ENCODE measurements around a stretch of chr17.

DNA sequence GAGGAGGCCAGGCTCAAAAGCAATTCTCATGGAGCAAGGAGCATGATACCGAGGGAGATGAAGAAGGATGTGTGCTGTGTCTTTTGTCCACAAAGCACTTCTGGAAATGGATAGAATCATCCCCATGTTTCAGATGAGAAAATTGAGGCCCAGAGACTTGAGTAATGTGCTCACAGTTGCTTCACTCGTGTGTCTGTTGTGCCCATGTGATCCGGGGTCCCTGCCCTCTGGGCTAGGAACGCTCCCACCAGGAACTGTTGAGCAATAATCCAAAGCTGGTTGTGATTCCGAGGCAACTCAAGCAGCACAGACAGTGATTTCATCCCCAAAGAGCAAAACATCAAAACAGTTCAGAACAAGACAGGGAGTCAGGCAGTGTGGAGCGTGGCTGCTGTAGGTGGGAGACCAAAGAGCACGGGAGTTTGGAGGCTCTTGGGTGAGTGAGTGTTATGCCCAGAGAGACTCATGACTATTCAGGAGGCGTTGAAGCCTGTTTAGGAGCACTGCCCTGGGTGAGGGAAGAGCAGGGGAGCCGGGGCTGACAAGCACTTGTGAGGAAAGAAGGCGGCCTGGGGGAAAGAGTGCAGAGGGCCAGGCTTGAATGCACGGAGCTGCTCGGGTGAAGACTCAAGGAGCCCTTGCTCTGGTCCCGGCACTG lies 205.0 kb upstream of the ASIC2 start:
- RRBS = 93% methylated on average over 1 of the region's 13 CpGs

DNA sequence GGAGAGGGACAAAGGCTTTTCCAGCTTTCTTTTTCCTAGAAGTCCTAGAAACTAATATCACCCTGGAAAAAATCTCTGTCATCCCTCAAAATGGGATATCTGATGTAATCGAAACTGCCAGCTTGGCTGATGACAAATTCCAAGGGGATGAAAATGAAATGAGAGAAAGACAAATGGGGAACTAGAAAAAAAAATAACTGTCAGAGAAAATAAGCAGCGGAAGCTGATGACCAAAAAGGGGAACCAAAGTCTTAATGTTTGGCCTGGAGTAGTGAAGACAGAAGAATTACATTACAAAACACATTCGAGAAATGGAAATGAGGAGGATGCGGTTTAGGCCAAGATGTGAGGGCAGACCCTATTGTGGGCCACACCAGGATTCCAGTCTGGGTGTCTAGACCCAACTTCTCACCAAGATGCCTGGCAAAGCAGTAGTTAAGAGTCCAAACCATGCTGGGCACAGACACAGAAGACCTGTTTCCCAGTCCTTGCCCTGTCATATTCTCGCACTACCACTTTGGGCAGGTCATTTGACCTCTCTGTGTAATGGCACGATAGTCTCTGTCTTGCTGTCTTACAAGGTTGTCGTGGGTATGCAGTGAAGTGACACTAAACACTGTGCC lies 12.5 kb upstream of the CCL2 start:
- RRBS = no CpG with 5 or more reads among the region's 7 CpGs

- RRBS = no CpG with 5 or more reads among the region's 4 CpGs
Measured at GRCh38 chr17:34253996-34254555, 1.0 kb upstream of the CCL2 start.

DNA sequence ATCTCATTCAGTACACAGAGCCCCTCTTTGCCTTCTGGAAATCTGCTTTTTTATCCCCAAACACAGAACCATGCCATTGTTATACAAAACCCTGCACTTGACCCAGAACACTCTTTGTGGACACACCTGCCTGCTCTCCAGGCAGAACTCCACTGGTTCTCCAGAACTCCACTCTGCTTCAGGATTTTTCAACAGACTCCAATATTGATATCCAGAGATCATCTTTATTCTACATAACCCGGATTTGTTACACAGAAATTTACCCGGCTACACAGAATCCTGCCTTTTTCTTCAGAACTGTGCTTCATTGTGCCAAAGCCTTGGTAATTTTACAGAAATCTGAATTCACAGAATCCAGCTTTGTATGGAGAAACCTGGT lies 152.6 kb downstream of the TMEM132E start:
- RRBS = no CpG with 5 or more reads among the region's 2 CpGs

GRCh38 chr17:35129691-35130013 lies 8.2 kb downstream of the FNDC8 start:
- RRBS = no CpG with 5 or more reads among the region's 2 CpGs

DNA sequence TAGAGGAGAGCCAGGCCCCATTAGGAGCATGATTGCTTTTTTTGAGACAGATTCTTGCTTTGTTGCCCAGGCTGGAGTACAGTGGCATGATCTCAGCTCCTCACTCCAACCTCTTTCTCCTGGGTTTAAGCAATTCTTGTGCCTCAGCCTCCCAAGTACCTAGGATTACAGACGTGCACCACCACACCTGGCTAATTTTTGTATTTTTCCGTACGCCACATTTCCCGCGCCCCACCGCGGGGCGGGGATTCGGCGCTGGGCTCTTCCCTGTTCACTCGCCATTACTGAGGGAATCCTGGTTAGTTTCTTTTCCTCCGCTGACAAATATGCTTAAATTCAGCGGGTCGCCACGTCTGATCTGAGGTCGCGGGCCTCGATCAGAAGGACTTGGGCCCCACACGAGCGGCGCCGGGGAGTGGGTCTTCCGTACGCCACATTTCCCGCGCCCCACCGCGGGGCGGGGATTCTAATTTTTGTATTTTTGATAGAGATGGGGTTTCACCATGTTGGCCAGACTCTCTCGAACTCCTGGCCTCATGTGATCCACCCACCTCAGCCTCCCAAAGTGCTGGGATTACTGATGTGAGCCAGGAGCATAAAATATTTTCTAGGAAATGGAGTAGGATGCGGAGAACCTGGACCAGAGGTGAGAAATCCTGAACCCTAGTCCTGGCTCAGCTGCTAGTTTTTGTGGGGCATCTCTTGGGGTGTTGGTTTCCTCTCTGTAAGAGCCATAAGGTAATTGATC lies 3.4 kb downstream of the UNC45B start:
- RRBS = no CpG with 5 or more reads among the region's 31 CpGs

DNA sequence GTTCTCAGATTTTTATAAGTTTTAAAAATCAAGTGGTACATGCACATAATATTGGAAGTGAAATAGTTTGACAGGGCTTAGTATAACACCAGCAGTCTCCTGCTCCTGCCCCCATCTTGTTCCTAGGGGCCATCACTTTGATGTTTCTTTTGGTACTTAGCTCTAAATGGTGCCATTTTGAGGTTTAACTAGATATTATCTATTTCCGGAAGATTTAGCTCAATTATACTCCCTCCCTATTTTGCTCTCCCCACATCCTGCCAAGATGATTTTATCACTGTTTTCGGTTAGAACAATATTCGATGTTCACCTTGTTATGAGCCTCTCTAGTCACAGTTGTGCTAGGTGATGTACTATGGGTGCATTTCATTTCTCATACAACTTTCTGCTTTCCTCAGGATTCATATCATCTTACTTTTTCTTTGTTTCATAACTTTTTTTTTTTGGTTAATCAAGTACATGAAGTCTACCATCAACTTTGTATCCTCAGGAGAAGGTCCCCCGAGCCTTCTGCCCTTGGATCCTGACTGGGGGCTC lies 20.0 kb upstream of the SLC35G3 start:
- RRBS = no CpG with 5 or more reads among the region's 4 CpGs

DNA sequence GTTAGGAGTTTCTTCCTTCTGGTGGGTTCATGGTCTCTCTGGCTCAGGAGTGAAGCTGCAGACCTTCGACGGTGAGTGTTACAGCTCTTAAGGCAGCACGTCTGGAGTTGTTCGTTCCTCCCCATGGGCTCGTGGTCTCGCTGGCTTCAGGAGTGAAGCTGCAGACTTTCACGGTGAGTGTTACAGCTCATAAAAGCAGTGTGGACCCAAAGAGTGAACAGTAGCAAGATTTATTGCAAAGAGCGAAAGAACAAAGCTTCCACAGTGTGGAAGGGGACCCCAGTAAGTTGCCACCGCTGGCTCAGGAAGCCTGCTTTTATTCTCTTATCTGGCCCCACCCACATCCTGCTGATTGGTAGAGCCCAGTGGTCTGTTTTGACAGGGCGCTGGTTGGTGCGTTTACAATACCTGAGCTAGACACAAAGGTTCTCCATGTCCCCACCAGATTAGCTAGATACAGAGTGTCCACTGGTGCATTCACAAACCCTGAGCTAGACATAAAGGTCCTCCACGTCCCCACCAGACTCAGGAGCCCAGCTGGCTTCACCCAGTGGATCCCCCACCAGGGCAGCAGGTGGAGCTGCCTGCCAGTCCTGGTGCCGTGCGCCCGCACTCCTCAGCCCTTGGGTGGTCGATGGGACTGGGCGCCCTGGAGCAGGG lies 35.6 kb downstream of the SLFN5 start:
- RRBS = no CpG with 5 or more reads among the region's 17 CpGs

GRCh38 chr17:35374179-35374713 lies 825 bp upstream of the SLFN11 start:
- RRBS = 0% methylated on average over 4 of the region's 34 CpGs

GRCh38 chr17:35409738-35410703 lies 22.3 kb downstream of the SLFN12 start:
- RRBS = no CpG with 5 or more reads among the region's 9 CpGs

- RRBS = 3% methylated on average over 4 of the region's 47 CpGs
Measured at GRCh38 chr17:35460205-35461032, 11.9 kb upstream of the SLFN13 start.

- RRBS = no CpG with 5 or more reads among the region's 5 CpGs
Measured at GRCh38 chr17:35479932-35480414, 31.4 kb upstream of the SLFN13 start.

GRCh38 chr17:35531242-35531522 lies 6.3 kb downstream of the SLFN12L start:
- RRBS = no CpG with 5 or more reads among the region's 1 CpG

DNA sequence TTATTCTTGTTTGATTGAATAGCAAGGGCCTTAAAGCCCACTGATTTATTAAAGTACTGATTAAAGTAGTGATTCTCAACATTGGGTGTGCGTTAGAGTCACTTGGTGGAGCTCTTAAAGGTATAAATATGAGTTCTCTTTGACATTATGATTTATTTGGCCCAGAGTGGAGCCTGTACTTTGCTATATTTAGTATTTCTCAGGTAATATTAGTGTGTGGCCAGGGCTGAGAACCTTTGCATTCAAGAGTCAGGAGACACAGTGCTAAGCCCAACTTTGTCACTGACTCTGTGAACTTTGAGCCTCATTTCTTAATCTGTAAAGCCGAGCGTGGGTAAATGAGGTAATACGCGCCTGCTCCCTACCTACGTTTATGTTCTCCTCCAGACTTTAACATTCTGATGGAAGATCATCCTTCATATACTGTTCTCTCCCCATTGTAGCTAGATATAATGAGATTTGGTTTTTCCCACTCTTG lies 10.4 kb downstream of the AP2B1 start:
- RRBS = no CpG with 5 or more reads among the region's 6 CpGs

DNA sequence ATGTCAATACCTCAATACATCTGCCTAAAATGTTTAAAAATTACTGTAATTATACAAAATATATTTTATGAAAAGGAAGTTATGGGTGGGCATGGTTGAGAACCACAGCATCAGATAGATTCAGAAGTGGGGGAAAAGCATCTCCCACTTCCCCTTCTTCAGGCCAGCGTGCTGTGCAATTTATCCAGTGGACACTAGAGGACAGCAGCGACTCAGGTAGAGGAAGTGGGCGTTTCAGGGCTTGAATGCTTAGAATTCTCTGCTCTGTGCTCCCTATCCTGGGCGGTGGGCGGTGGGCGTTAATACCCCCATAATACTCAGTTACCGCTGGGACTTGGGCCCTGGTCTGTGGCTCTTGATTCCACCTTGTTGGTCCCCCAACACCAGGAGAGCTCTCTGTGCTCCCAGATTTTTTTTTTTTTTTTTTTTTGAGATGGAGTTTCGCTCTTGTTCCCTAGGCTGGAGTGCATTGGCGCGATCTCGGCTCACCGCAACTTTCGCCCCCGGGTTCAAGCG lies 3.6 kb upstream of the LYZL6 start:
- RRBS = no CpG with 5 or more reads among the region's 15 CpGs

- RRBS = no CpG with 5 or more reads among the region's 11 CpGs
Measured at GRCh38 chr17:35972901-35973951, 8.1 kb downstream of the CCL16 start.

DNA sequence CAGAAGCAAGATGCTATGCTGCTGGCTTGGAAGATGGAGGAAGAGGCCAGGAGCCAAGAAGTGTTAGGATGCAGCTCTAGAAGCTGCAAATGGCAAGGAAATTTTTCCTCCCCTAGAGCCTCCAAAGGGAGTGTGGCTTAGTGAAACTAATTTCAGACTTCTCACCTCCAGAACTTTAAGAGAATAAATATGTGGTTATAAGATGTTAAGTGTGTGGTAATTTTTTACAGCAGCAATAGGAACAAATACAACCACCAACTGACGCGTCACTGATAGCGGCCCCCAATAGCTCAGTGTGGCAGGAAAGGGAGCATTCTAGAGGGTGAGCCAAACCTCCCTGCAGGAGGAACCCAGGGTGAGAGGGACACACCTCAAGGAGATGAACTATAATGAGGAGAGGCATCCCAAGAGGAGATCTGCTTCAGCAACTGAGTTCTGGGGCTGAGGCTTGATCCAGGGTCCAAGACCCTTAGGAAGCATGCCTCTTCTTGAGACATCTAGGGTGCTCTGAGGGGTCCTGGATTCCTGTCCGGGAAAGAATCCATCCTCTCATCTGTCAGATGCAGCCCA lies 4.0 kb downstream of the CCL4 start:
- RRBS = no CpG with 5 or more reads among the region's 4 CpGs

DNA sequence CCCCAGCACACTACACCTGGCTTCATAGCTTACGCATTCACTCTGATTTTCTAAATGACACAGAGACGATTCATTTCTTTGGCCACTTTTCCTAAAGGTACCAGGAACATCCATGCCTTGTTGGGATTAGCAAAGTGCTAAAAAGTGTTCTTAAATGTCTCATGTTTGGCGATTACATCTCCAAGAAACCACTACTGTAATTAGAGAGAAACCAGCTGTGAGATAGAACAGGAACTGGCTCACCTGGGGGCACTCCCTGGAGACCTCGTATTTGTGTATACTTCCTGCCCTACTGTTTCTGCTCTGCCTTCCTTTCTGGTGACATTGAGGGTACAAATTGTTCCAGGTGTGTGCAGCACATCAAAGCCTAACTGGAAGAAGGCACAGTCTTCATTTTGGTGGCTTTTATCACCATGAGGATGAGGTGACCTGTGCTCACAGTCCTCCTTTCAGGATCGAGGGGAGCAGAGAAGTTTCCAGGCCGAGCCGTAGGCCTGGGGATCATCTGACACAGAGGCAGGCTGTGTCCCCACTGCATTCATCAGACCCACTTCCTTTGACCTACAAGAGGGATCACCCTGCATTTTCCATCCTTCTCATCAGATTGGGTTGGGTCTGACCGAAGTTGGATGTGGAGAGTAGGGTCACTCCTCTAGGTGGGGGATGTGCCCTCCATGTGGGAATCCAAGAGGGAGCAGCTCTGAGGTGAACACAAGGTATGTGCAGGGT lies 23.7 kb downstream of the CCL4 start:
- RRBS = no CpG with 5 or more reads among the region's 8 CpGs

GRCh38 chr17:36182504-36183394 lies 6.3 kb upstream of the TBC1D3B start:
- RRBS = no CpG with 5 or more reads among the region's 85 CpGs

All from iris pigment epithelial cell (primary cell).